Liver (tissue), 9 donors: ENCODE measurements around a stretch of chr2.

- PRO-cap, 5 experiments = no peak in any of the 5 experiments
- RAMPAGE, long total RNA, 2 experiments = no peak in any of the 2 experiments
- RRBS = no CpG with 5 or more reads among the region's 4 CpGs
Observed at GRCh38 chr2:16620350-16621304, 45.0 kb downstream of the CYRIA start.

DNA sequence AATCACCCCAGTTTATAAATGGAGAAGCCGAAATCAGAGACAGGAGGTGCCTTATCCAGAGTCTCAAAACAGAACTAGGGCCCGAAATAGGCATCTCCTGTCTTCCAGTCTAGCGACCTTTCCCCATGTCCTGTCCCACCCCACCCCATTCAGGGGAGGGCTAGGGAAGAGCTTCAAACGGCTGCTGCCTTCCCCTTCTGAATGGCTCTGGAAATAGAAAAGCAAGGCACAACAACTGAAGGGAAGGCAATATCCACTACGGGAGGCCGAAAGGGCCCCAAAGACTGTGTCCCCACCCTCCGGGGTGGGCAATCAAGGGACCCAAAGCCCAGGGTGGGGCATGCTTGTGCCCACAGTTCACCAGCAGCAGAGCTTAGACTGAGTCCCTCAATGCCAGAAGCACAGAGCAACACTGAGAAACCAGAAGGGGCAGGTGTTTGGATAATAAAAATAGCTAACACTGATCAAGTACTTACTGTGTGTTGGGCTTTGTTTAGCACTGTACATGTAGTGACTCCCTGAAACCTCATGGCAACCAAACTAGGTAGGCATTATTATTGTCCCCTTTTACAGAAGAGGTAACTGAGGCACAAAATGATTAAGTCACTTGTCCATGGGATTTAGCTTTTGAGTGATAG lies 38.5 kb downstream of the CYRIA start:
- PRO-cap, 5 experiments = no peak in any of the 5 experiments
- RAMPAGE, long total RNA, 2 experiments = no peak in any of the 2 experiments
- RRBS = no CpG with 5 or more reads among the region's 7 CpGs

GRCh38 chr2:16658131-16658656 lies 7.4 kb downstream of the CYRIA start:
- PRO-cap, 5 experiments = peak in 1 of 5 experiments; most common minus-strand start chr2:16658195 (in 1)
- RAMPAGE, long total RNA, 2 experiments = no peak in any of the 2 experiments
- RRBS = no CpG with 5 or more reads among the region's 3 CpGs

GRCh38 chr2:16662474-16662960 lies 3.1 kb downstream of the CYRIA start:
- PRO-cap, 5 experiments = no peak in any of the 5 experiments
- RAMPAGE, long total RNA, 2 experiments = no peak in any of the 2 experiments
- RRBS = no CpG with 5 or more reads among the region's 3 CpGs

- PRO-cap, 5 experiments = no peak in any of the 5 experiments
- RAMPAGE, long total RNA, 2 experiments = no peak in any of the 2 experiments
- RRBS = no CpG with 5 or more reads among the region's 5 CpGs
Observed at GRCh38 chr2:16729281-16729705, 63.7 kb upstream of the CYRIA start.

DNA sequence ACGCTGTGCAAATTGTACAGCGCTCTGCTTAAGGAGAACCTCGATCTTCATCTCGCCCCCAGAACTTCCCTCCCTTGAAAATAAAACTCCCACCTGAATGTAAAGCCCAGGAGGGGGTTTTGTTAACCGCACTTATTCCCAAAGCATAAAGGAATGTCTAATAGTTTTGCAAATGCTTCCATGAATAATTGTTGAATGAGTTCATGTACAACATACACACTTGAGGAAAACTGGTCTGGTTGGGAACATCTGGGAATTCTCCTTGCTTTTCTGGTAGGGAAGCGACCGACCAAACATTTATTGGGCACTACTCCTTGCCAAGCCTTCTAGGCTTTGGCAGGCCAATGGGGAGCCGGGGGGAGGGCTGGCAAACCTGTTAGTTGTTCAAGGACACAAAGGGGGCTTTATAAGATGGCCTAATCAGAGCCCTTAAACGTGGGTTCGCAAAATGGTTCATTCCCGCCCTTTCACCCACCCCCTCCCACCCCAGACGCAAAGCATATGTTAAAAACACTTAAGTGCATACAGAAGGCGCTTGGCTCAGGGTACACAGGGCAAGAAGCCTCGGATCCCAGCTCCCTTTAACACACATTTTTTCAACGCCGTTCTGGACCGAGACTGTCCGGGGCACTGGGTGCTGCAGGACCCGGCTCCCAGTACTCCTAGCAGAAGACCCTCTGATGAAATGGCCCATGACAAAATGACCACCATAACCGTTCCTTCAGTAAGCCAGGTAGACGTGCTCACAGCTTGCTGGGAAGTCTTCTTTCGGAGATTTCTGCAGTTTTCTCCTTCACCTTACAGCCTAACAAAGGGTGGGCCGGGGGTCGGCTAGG lies 828 bp upstream of the VSNL1 start:
- PRO-cap, 5 experiments = peak in 5 of 5 experiments; most common plus-strand start position 432 of the sequence (in 4); most common minus-strand start position 272 of the sequence (in 5)
- RAMPAGE, long total RNA, 2 experiments = no peak in any of the 2 experiments
- RRBS = 3% methylated on average over 2 of the region's 24 CpGs

DNA sequence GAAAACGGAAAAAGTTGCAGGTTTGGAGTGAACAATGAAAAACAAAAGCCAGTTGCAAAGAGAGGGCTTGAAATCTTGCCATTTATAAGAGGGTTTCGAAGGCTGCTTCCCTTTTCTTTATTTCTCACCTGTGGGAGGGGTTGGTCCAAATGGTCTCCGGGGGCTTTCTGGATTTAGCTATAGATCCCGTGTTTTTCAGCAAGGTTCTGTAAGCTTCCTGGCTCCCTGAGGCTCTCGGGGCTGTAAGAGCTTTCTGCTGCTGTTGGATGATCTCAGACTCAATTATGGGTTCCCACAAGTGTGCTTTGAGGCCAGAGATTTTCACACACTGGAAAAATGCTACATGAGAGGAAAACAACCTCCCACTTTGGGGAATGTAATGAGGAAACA lies 249.2 kb downstream of the RDH14 start:
- PRO-cap, 5 experiments = no peak in any of the 5 experiments
- RAMPAGE, long total RNA, 2 experiments = no peak in any of the 2 experiments
- RRBS = no CpG with 5 or more reads among the region's 5 CpGs

GRCh38 chr2:18559606-18559676 lies 1.0 kb downstream of the RDH14 start:
- PRO-cap, 5 experiments = no peak in any of the 5 experiments
- RAMPAGE, long total RNA, 2 experiments = no peak in any of the 2 experiments
- RRBS = no CpG with 5 or more reads among the region's 1 CpG

- PRO-cap, 5 experiments = no peak in any of the 5 experiments
- RAMPAGE, long total RNA, 2 experiments = no peak in any of the 2 experiments
- RRBS = no CpG with 5 or more reads among the region's 13 CpGs
Observed at GRCh38 chr2:19801152-19801749, 100.5 kb downstream of the TTC32 start.

- PRO-cap, 5 experiments = no peak in any of the 5 experiments
- RAMPAGE, long total RNA, 2 experiments = no peak in any of the 2 experiments
- RRBS = no CpG with 5 or more reads among the region's 2 CpGs
Observed at GRCh38 chr2:20041910-20042369, 9.5 kb downstream of the LAPTM4A start.

DNA sequence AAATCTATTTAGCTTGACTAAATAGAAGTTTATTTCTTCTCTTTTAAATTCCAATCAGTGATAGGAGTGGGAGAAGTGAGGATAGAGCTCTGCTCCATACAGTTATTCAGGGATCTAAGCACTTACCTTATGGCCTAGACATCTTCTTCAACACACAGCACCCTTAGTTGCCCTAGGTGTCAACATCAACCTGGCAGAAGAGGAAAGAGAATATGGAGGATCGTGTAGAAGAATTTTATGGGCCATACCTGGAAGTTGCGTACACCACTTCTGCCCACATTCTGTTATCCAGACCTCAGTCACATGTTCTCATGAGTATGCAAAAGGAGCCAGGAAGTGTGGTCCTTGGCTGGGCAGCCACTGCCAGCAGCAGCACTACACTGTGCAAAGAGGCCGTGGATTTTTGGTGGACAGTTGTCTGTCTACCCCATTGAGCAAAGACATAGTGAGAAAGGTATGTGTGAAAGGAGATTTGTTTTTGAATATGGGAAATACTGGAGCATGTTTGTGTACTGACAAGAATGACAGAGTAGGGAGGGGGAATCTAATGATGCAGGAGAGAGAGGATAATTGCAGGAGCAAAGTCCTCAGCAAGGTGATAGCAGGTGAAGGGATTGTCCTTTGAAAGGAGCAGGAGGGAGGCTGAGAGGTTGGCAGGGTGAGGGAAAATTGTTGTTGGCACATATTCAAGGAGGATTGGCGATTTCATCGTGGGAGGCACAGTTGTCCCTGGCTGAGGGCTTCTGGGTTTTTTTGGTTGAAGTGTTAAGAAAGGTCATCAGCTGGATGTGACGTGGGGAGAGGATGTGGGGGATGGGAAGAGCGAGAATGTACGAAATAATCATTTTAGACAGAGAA lies 68.0 kb downstream of the SDC1 start:
- PRO-cap, 5 experiments = no peak in any of the 5 experiments
- RAMPAGE, long total RNA, 2 experiments = no peak in any of the 2 experiments
- RRBS = no CpG with 5 or more reads among the region's 8 CpGs

DNA sequence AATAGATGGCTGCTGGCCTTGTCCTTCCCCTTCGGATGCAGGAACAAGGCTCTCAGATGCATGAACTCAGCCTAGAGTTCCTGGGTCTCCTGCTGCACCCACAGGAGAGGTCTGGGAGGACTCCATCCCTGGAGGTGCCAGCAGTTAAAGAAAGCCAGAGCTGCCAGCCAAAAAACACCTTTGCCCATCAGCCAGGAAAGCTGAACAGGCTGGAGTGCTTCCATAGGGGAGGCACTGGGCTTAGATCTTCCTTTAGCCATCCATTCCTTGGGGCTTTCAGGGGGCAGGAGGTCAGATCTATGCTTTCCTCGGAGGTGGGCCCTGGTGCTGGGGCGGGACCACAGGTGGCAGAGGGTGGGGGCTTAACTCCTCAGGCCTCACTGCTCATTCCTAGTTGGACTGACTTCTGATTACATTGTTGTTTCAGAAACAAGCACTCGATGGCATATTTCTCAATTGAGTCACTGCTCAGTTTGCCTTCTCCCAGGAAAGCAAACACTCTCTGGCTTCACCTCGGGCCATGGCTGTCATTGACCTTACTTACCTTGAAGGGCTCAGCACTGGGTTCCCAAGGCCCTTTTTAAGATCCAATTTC lies 41.0 kb downstream of the SDC1 start:
- PRO-cap, 5 experiments = peak in 2 of 5 experiments; most common plus-strand start position 464 of the sequence (in 1); most common minus-strand start position 269 of the sequence (in 1)
- RAMPAGE, long total RNA, 2 experiments = no peak in any of the 2 experiments
- RRBS = no CpG with 5 or more reads among the region's 5 CpGs

DNA sequence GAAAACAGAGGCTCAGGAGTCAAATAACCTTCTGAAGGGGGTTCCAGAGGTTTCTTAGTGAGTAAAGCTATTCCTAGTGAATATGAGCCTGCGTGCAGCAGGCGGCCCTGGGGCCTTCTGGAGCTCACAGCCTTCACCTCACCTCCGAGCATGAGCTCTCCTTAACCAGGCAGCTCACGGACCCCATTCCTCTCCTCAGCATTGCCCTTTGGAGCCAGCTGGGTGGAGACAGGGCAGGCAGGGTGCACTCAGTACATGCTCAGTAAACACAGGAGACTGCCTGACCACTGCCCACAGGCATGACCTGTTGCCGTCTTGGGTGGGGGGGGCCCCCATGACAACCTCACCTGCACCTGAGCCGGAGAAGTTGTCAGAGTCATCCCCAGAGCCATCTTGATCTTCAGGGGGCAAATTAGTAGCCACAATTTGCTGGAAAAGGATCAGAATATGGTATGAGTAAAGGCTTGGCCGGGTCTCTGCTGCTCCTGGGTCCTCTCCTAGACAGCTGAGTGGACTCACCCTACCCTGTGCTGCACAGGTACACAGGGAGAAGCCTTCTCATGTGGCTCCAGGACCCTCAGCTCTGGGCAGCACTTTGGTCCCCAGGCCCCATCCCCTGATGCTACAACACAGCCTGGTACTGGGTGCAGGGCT lies 19.8 kb downstream of the SDC1 start:
- PRO-cap, 5 experiments = no peak in any of the 5 experiments
- RAMPAGE, long total RNA, 2 experiments = no peak in any of the 2 experiments
- RRBS = 42% methylated on average over 2 of the region's 7 CpGs

DNA sequence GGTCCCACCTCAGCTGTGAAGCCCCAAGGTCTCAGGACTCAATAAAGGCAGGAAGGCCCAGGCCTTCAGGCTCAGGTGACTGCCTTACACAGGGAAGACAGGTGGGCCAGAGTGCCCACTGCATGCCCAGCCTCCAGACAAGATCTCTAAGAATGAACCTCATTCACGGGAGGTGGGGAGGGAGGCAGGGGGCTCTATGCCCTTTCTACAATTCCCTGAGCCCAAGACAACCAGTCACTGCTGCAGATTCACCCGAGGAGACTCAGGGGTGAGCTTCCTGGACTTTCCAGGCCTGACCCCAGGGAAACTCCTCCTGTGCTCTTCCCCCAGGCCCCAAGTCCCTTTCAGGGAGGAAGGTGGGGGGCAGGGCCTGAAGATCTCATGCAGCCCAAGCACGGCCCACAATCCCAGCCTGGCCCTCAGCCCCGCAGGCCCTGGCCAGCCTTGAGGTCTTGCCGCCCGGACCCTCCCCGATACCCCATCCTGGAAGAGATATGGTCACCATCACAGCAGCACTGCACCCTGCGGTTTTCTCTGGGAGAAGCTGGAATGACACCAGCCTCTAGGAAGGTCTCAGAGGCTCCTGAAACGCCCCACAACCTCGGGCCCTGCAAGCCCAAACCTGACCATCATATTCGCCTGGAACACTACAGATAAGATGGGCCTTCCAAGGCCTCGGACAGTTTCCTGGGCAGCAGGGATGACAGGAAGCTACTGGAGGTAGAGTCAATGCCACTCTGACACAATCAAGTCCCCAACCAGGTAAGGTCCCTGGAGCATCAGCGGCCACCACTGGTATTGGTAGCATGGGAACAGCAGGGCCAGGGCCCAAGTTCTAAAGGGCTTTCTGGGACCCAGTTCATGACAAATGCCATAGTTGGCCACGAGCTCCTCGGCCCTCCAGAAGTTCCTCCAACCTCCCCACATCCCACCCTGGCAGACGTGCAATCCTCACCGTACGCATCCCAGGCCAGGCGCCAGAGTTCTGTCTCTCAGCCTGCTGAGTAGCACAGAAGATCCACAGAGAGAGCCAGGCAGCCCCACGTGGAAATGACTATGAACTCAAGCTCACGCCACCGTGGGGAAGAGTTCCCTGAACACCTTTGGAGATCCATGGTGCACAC lies 8.7 kb downstream of the SDC1 start:
- PRO-cap, 5 experiments = peak in 2 of 5 experiments; most common plus-strand start position 233 of the sequence (in 1); most common minus-strand start position 145 of the sequence (in 1)
- RAMPAGE, long total RNA, 2 experiments = no peak in any of the 2 experiments
- RRBS = no CpG with 5 or more reads among the region's 22 CpGs

DNA sequence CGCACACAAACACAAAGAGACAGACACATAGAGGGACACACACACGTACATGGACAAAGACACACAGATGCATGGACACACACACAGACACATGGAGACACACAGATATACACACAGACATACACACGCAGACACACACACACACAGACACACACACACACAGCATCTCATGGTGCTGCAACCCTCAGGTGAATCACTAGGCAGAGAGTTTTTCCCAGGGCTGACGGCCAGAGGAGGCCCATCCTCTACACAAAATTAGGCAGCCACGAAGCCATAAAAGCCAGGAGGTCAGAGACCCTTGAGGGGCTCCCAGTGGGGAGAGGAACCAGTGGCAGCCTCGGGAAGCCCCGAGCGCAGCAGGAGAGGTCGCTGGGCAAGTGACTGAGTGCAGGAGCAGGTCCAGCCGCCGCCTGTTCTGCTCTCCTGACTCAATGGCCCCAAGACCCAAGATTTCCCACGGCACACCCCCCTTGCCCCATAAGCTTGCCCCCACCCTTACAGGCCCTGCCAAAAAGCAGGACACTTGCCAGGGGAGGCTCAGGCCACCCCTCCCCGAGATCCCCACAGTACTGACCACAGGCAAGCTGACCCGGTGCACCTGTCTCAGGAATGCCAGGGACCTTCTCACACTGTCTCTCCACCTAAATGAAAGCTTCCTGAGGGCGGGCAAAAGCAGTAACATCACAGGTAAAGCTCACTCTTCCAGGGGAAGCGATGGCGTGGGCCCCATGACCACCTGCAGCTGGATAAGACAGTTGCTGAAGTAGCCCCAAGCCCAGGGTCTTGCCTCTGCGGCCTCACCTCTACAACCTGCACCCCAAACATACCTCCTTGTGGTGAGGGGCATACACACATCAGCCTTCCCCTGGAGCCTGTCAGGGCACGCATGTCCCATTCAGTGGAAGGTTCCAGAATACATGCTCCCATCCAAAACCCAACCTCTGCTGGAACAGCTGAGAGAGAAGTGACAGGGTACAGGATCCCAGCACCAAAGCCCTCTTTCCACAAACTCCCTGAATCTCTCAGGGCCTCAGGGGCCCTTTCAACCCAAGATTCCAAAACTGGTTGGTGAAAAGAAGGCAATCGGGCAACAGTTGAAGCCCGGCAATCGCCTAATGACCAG lies 5.9 kb downstream of the SDC1 start:
- PRO-cap, 5 experiments = peak in 5 of 5 experiments; most common plus-strand start position 956 of the sequence (in 5); most common minus-strand start position 745 of the sequence (in 1)
- RAMPAGE, long total RNA, 2 experiments = no peak in any of the 2 experiments
- RRBS = no CpG with 5 or more reads among the region's 22 CpGs

DNA sequence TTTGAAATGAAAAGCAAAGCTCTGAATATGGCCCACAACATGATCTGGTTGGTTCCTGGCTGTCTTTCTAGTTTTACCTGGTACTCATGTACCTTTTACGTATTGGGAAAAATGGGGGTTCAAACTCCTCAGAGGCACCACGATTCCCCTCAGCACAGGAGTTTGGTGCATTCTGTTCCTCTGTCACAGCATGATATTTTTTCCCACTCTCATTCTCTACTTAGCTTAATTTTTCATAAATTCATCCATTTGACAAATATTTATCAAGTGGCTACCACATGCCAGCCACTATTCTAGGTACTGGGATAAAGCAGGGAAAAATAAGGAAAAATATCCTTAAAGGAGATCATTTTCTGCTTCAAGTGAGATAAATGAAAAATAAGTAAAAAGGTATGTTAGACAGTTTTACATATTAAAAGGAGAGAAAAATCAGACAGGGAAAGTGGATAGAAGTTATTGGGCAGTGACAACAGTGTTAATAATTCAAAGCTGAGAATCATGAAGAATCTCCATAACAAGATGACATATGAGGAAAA lies 60.5 kb upstream of the SDC1 start:
- PRO-cap, 5 experiments = no peak in any of the 5 experiments
- RAMPAGE, long total RNA, 2 experiments = no peak in any of the 2 experiments
- RRBS = no CpG with 5 or more reads among the region's 2 CpGs

- PRO-cap, 5 experiments = no peak in any of the 5 experiments
- RAMPAGE, long total RNA, 2 experiments = no peak in any of the 2 experiments
- RRBS = no CpG with 5 or more reads among the region's 3 CpGs
Observed at GRCh38 chr2:20303923-20304852, 46.5 kb downstream of the PUM2 start.

DNA sequence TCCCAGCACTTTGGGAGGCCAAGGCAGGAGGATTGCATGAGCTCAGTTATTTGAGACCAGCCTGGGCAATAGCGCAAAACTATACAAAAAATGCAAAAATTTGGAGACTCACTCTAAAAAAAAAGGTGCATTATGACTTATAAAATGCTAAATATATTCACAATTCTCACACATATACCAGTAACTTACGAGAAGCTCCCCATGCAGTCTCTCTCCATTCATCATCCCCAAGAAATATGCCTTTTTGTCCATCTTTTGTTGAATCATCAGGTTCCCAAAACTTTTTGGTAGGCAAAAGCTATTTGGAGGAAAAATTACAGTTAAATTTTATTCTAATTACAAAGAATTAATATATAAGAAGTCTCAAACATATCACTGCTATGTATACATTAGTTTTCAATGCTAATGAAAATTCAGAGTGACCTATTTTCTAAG lies 32.3 kb downstream of the PUM2 start:
- PRO-cap, 5 experiments = no peak in any of the 5 experiments
- RAMPAGE, long total RNA, 2 experiments = no peak in any of the 2 experiments
- RRBS = no CpG with 5 or more reads among the region's 2 CpGs

- PRO-cap, 5 experiments = no peak in any of the 5 experiments
- RAMPAGE, long total RNA, 2 experiments = no peak in any of the 2 experiments
- RRBS = no CpG with 5 or more reads among the region's 10 CpGs
Observed at GRCh38 chr2:20329043-20329893, 21.4 kb downstream of the PUM2 start.

- PRO-cap, 5 experiments = peak in 2 of 5 experiments; most common plus-strand start chr2:20432040 (in 1)
- RAMPAGE, long total RNA, 2 experiments = no peak in any of the 2 experiments
- RRBS = no CpG with 5 or more reads among the region's 5 CpGs
Observed at GRCh38 chr2:20431856-20432139, 15.1 kb upstream of the RHOB start.